GM19240 (cell line): ENCODE results near the gene HEBP2.

- RRBS: no CpG with 5 or more reads among the region's 7 CpGs
These were observed 43.6 kb upstream of the MAP7 start for GRCh38 chr6:136593655-136594462.

DNA sequence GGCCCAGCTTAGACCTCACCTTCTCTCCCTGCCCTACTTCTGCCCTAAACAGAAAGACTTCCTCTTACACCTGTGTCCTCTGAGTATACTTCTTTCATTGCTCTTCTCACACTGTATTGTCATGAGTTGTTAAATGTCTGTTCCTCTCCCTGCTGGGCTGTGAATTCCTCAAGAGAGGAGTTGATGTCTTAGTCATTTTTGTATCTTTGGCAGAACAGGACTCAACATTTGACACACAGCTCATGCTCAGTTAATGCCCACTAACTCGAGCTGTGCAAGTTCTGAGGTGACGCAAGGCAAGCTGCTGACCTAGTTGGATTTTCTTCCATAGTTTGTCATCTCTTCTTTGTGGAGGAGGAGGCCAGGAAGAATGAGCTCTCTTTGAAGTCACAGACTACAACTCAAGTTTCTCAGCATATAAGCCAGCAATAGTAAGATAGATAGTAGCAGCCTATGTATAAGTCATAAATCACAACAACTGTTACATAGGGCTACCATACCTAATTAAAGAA, 90.3 kb upstream of the MAP7 start:
- RRBS: no CpG with 5 or more reads among the region's 2 CpGs

- RRBS: no CpG with 5 or more reads among the region's 2 CpGs
These were observed 37.2 kb downstream of the MAP3K5 start for GRCh38 chr6:136755180-136755422.

GRCh38 chr6:136956933-136957730, 35.0 kb downstream of the SLC35D3 start:
- RRBS: no CpG with 5 or more reads among the region's 13 CpGs

DNA sequence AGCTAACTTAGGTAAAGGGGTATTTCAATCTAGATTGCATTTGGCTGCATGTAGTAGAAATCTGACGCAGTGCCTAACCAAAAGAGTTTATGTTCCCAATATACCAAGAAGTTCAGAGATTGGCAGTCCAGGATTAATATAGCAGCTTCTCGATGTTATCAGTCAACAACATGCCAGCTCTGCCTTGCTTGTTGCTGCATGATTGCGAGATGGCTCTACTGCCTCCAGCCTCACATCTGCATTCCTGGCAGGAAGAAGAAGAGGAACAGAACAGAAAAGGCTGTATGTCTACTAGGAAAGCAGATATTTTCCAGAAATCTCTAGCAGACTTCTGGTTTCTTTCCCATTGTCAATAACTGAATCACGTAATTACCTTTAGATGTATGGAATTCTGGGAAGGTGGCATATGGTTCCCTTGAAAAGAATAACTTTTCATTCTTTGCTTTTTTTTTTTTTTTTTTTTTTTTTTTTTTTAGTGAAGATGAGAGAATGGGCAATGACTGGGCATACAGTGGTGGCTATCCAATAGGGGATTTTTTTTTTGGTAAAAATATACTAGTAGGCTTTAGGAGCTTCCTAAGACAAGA, 60.9 kb downstream of the SLC35D3 start:
- RRBS: no CpG with 5 or more reads among the region's 4 CpGs

- RRBS: no CpG with 5 or more reads among the region's 1 CpG
These were observed 9.0 kb downstream of the IFNGR1 start for GRCh38 chr6:137210242-137210559.

DNA sequence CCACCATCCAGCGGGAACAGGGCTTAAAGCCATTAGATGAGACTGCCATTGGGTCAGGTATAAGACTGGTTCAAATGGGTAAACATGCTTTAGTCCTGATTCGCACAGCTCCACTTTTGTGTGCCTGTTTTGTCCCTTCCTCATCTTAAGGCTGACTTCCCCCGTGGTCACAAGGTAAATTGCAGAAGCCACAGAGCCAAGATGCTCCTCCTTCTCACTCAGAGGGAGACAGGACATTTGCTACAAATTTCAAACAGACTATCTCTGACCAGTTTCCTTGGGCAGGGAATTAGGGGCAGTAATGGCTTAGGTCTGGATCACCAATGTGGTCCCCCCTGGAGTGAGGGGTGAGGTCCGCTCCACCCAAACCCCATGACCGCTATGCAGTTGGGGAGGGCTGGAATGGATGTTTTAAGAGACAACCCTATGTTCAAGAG, 11.4 kb upstream of the IFNGR1 start:
- RRBS: no CpG with 5 or more reads among the region's 5 CpGs

DNA sequence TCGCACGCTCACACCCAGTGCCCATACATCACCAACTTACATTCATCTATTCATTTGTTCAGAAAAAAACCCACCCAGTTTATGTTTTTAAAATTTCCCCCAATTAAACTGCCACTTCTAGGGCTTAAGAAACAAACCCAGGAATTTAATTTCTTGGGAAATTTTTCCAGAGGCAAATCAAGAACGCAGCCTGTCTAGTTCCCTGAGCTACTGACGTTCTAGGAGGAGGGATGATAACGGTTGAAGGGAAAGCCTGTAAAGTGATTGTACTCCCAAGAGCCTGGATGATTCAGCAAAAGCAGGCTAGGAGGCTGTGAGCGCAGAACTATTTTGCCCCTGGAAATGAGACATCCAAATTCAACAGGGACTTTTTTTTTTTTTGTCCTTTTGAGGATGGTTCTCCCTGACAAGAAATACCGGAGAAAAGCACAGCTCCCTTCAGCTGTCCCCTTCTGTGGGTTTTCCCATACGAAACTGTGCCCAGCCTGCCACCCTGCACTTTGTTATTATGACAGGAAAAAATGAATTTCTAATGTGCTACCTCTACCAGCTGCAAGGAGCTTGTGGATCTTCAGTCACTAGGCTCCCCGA, 77.4 kb downstream of the OLIG3 start:
- RRBS: no CpG with 5 or more reads among the region's 9 CpGs

GRCh38 chr6:137728669-137729413, 138.2 kb upstream of the TNFAIP3 start:
- RRBS: no CpG with 5 or more reads among the region's 6 CpGs

DNA sequence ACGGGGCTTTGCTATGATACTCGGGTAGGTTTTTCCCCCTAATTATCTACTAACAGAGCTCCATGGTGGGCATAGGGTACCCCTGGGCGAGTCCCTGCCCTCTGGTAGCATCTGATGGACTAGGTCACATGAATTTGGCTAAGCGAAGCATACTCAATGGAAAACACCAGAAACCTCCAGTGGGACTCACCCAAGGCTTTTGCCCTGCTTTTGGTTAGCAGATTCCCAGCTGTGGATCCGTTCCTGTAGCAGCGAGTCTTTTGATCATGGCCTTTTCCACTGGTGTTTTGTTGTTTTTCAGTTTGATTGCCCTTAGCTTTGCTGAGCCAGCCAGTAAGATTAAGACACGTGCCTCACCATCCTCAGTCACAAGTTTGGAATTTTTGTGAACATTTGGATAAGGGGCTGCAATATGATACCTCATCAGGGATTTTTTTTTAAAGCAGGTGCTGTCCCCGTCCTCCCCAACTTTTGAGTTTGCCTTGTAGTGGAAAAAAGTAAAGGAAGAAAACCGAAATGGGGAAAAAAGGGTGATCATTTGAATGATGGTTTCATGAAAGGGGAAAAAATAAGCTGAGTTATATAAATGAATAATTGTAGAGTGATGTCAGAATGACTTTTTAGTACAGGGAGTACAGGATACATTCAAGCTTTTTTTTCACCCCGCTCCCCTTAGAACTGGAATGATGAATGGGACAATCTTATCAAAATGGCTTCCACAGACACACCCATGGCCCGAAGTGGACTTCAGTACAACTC, 8.1 kb downstream of the TNFAIP3 start:
- RRBS: no CpG with 5 or more reads among the region's 11 CpGs

DNA sequence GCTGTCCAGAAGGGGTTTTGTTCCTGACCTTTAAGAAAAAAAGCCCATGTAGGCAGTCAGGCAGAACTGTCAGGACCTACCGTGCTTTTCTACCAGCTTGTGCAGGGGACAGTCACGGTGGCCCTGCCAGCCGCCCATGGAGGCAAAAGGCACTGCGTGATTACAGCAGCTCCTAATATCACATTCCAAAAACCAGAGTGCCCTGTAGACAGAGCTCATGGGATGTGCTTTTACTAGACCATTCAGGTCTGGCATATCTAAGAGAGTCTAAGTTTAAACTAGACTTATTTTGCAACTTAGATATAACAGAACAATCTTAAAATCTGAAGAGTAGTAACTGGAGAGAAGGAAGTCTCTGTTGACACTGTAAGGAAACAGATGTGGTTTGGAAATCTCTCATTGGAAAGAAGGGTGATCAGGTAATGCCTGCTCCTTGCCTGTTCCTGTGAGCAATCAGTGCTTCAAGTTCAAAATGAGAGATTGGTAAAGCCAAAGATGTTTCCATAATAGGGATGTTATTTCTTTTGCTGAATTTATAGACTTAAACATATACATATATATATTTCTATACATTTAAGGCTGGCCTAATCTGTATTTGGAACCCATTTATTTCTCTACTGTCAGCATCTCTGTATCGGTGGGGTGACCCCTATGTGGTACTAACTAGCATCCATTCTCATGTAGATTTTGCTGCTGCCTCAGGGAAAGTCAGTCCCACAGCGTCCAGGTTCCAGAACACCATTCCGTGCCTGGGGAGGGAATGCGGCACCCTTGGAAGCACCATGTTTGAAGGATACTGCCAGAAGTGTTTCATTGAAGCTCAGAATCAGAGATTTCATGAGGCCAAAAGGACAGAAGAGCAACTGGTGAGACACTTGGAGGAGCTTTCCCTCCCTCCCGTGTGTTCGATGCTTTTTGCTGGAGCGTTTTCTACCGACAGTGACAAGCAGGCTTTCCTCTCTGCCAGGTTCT, 12.6 kb downstream of the TNFAIP3 start:
- RRBS: no CpG with 5 or more reads among the region's 12 CpGs

GRCh38 chr6:138161307-138161620, 475 bp upstream of the ARFGEF3 start:
- RRBS: 4% methylated on average over 9 of the region's 20 CpGs

- RRBS: 5% methylated on average over 20 of the region's 48 CpGs
These were observed 543 bp downstream of the ARFGEF3 start for GRCh38 chr6:138162147-138162816.

DNA sequence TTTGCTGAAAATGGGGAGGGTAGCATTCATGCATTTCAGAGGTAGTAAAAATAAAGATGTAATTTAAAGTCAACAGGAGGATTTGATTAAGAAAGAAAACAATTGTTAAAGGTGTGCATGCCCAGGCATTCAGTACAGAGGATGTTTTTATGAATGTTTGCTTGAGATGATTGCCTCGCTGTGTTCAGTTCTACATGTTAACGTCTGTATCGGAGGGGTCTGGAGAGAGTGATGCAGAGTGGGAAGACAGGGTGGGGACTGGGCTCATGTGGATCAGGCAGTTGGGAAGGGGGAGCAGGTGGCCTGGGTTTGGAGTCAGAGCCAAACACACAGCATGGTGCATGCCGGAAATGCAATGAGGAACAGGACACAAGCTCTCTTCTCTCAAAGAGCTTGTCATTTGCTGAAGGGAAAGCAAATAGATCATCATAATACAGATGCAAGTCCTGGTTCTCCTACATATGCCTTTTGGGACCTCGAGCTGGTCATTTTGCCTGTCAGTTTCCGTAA, 21.6 kb downstream of the ARFGEF3 start:
- RRBS: no CpG with 5 or more reads among the region's 6 CpGs

DNA sequence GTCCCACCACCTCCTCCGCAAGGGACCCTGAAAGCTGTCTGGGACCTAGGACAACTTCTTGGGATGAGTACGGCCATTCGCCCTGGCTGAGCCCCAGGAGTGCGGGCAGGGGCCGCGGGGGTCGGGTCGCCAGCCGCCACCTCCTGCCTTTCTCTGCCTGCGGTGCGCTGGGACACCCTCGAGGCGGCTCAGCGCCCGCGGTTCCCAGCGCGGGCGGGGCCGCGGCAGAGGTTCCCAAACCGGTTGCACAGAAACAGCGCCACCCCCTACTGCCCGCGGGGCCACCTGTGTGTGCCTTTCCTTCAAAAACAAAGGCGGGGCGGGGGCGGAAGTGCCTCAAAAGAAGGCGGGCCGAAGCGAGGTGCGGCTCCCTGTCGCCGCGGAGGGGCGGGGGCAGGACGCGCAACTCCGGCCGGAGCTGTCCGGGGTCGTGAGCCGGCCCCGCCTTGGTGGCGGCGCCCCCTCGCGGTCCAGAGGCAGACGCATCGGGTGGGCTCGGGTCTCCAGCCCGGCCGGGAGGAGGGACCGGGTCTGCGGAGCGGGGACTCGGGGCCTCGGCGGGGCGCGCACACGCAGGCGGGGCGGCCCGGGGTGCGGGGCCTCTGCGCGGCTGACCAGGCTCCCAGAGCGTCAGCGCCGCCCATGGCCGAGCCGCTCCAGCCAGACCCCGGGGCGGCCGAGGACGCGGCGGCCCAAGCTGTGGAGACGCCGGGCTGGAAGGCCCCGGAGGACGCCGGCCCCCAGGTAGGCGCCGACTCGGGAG, at the start of gene HEBP2:
TSS of gene HEBP2 (plus strand) at position 370 of the 763 bp plus-strand sequence.
- RRBS: 2% methylated on average over 41 of the region's 87 CpGs

DNA sequence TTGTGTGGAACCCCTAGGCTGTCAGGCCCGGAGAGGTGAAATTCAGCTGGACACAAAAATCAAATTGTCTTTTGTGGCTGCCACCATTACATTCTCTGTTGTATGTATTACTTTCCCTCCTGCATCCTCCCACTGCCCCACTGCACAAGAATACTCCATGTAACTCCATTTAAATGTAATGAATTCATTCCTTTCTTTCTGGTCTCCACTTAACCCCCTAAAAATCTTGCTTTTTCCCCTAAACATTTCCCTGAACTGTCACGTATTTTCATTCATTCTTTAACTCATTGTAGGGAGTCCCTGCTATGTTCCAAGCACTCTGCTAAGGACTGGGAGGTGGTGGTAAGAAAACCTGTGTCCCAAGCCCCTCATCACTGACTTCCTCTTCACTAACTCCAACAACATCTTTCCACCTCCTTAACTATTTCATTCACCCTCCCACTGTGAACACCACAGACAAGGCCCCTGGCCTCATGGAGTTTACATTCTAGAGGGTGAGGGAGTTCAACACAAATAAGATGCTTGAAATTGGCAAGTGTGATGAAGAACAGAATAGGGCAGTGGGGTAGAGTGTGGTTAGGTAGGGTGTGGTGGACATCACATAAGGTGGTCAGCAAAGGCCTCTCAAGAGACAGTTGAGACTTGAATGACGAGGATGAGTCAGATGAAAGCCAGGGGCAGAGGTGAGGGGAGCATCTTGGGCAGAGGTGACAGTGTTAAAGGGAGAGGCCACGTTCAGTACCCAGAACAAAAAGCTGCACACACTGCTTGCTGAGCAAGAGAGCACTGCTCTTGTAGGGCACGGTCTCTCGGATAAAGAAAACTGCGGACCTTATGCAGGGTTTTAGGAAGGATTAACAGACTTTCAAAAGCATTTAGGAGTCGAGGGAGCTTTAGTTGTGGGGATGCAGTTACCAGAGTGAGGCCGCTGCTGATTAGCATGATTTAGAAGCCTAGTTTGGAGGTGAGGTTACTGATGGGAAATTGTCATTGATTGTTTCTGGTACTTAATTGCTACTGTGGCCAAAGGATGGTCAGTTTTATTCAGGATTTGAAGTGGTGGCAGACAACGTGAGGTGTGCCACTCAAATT, 9.8 kb downstream of the HEBP2 start:
- RRBS: no CpG with 5 or more reads among the region's 10 CpGs

- RRBS: 42% methylated on average over 3 of the region's 17 CpGs
These were observed 19.5 kb downstream of the HEBP2 start for GRCh38 chr6:138423248-138424113.

GRCh38 chr6:138431577-138432820, 28.0 kb downstream of the HEBP2 start:
- RRBS: 88% methylated on average over 2 of the region's 33 CpGs

DNA sequence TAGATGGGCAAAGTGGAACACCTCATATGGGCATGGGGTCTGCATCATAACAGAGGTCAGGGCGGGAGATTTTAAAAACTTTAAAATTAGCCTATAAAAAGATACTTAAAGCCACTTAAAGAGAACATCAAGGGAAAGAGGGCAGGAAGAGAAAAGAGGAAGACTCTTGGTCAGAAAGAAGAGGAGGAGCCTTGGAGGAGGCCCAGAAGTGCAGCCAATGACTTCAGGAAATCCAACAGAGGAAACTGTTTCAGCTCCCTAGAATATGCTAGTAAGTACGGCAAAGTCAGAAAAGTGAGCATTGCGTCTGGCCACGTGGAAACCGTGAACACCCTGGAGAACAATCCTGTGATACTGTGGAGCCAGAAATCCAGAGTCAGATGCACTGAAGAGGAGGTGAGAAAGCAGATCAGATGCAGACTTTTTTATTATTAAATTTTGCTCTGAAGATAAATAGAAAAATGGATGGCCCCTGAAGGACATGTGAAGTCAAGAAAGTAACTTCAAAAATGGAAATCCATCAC, 22.5 kb upstream of the NHSL1 start:
- RRBS: no CpG with 5 or more reads among the region's 5 CpGs

DNA sequence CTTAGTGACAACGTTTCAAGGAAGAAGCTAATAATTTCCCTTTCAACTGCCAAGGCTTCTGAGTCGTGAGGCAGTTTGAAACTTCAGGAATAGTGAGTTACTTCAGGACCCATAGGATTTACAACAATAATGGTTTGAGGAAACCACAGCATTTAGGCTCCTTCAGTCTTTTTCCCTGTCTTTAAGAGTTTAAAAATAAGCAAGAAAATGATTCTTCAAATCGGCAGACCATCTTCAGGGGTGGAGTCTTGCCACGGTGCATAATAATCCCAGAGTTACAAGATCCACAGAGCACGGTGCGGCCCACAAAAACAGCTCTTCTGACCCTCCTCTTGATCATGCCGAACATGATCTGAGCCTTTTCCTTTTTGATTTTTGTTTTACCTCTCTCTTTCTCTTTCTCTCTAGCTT, 55.5 kb upstream of the NHSL1 start:
- RRBS: no CpG with 5 or more reads among the region's 7 CpGs